ENCODE results near the genes TRIOBP and EIF3L.

GRCh38 chr22:37664749-37665010 lies 6.2 kb downstream of the PDXP start:
- PRO-cap, 2 experiments: no peak in any of the 2 experiments

GRCh38 chr22:37696403-37697335 lies at the start of gene TRIOBP:
TRIOBP (plus strand) TSS chr22:37697048.
- PRO-cap, 2 experiments: peak in 1 of 2 experiments; most common plus-strand start chr22:37697023 (in 1); most common minus-strand start chr22:37696867 (in 1)

DNA sequence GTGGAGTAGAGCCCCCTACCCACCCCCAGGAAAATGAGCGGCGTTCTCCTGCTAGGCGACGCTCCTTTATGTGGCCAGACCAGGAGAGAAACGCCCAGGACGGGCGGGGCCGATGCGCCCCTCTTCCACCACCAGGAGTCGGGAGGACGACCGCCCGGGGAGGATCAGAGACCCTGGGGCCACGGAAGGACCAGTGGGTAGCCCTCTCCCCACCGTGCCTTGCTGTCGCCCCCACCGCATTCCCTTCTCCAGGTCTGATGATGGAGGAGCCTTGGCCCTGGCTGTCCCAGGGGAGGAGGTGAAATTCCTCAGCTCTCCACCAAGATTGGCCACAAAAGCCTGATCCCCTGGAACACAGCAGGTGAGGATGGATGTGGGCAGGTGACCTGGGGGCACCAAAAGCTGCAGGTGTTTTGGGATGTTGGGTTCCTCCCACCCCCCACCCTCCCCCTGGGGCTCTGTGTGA lies 521 bp downstream of the TRIOBP start:
- PRO-cap, 2 experiments: no peak in any of the 2 experiments

- PRO-cap, 2 experiments: no peak in any of the 2 experiments
These were observed 20.4 kb downstream of the TRIOBP start for GRCh38 chr22:37717114-37717798.

DNA sequence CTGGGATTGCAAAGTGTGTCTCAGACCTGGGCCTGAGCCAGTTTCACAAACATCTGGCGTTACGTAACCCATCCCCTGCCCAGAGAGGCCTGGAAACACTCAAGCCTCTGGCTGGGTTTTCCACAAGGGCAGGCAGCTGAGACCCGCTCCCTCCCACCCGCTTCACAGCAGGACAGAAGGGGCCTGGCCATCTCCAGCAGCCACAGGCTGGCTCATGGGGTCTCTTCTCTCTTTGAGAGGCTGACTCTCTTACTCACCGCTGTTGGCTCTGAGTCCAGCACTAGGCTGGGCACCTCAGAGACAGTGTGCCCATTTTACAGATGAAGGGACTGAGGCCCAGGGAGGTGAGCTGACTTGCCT lies 44.5 kb downstream of the TRIOBP start:
- PRO-cap, 2 experiments: no peak in any of the 2 experiments

GRCh38 chr22:37777024-37777693 lies 27.9 kb upstream of the H1-0 start:
- PRO-cap, 2 experiments: no peak in any of the 2 experiments

DNA sequence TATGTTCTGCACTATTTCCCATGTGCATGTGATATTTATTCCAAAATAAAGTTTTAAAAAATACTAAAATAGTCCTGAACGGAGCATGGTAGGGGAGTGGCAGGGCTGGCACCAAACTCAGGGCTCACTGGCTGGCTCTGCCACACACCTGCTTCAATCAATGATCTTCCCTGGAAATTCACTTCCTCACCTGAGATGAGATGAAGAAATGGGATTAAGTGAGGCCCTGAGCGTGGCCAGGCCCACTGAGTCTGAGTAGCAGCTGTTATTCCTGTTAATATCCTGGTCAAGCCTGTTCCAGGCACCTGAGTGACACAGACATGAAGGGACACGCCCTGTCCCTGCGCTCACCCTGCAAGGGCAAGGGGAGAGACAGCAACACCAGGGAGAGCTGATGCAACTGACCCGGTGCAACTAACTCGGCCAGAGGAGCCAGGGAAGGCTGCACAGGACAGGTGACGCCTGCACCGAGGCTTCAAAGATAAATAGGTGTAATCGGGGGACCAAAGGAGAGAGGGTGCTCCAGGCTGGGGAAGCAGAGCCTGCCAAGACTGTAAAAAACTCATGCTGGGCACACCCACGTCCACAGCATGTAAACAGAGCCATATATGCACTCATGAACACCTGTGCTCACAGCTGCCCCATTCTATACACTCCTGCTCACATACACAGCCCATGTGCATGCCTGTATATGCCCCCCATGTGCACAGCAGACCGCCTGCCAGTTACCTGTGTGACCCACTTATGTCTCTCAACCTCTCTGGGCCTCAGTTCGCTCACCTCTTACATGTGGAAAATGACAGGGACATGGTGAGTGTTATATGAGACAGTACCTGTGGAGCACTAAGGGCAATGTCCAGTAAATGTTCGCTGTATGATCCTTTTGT lies 20.1 kb upstream of the H1-0 start:
- PRO-cap, 2 experiments: no peak in any of the 2 experiments

GRCh38 chr22:37848909-37849933 lies at the start of gene EIF3L:
EIF3L (plus strand) TSS chr22:37849419.
- PRO-cap, 2 experiments: peak in 2 of 2 experiments; most common plus-strand start chr22:37849419 (in 2); most common minus-strand start chr22:37849309 (in 1)

GRCh38 chr22:37891241-37892065 lies 14.6 kb upstream of the MICALL1 start:
- PRO-cap, 2 experiments: no peak in any of the 2 experiments

GRCh38 chr22:37906745-37907019 lies 585 bp downstream of the MICALL1 start:
- PRO-cap, 2 experiments: no peak in any of the 2 experiments

- PRO-cap, 2 experiments: no peak in any of the 2 experiments
These were observed 4.7 kb downstream of the MICALL1 start for GRCh38 chr22:37910761-37911167.

DNA sequence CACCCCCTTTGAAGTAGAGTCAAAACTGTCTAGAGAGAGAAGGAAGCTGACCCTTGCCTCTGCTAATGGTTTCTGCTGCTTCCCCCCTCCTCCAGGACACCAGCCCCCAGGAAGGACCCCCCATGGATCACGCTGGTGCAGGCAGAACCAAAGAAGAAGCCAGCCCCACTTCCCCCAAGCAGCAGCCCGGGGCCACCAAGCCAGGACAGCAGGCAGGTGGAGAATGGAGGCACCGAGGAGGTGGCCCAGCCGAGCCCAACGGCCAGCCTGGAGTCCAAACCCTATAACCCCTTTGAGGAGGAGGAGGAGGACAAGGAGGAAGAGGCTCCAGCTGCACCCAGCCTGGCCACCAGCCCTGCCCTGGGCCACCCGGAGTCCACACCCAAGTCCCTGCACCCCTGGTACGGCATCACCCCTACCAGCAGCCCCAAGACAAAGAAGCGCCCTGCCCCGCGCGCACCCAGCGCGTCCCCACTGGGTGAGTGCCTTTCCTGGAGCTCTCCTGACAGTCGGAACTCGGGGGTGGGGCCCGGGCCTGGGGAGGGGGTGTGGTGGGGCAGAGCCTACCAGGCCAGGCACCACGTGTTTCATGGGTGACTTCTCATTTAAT lies 19.6 kb downstream of the MICALL1 start:
- PRO-cap, 2 experiments: no peak in any of the 2 experiments

DNA sequence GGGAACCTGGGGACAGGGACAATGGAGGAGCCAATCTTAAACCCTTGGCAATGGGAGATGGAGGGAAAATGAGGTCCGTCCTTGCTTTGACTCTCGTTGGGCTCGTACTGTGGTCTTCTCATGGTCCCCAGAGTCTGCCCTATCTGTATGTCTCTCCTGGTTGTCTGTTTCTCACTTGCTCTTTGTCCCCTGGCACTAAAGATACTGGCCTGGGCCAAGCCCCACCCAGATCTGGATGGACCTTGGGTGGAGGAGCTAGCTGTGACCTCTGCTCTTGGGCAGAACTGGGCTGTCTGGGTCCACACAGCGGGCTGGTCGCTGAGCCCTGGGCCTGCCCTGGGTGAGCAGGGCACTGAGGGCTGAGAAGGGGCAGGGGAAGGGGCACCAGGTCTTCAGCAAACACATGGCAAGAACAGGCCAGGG lies 2.8 kb downstream of the SOX10 start:
- PRO-cap, 2 experiments: peak in 1 of 2 experiments; most common plus-strand start position 281 of the sequence (in 1)

DNA sequence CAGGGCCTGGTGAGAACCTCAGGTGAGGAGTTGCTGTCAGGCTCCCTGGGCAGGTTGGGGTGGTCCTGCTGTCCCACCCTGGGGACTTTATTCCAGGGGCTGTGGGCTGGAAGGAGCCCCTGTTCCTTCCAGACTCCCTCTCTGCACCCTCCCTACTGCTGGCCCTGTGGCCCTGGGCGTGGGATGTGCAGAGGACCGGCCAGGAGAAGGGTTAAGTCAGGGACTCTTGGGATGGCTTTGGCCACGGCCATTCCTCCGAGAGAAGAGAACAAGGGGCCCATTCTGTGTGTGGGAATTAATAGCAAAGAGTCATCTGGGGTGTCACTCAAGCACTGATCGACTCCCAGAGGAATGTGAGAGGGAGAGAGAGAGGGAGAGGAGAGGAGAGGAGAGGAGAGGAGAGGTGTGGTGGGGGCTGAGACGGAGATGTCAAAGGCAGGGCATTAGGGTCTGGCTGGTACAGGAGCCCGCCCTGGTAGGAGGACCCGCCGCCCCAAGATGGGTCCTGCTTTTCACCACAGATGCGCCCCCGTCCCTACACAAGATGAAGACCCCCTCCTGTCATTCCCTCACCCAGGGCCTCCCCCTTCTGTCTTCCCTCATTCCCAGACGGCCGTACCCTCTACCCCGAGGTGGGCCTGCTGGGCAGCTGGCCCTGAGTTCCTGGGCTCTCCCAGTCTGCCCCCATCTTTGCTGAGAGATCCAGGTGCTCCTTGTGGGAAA lies 14.3 kb upstream of the SOX10 start:
- PRO-cap, 2 experiments: no peak in any of the 2 experiments

- PRO-cap, 2 experiments: no peak in any of the 2 experiments
These were observed 18.8 kb upstream of the PICK1 start for GRCh38 chr22:38038230-38039037.

GRCh38 chr22:38084354-38084887 lies 437 bp upstream of the SLC16A8 start:
- PRO-cap, 2 experiments: no peak in any of the 2 experiments

DNA sequence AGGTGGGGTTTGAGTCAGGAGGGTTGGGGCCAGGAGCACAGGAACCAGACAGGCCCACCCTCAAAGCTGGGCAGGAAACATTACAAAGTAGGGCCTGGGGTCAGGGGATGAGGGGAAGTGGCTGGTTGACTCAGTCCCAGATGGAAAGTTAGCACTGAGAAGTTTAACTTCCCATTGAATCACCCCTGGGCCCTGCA lies 2.0 kb downstream of the MAFF start:
- PRO-cap, 2 experiments: no peak in any of the 2 experiments

GRCh38 chr22:38217972-38218984 lies 16.5 kb downstream of the MAFF start:
- PRO-cap, 2 experiments: peak in 1 of 2 experiments; most common plus-strand start chr22:38218829 (in 1); most common minus-strand start chr22:38218685 (in 1)

- PRO-cap, 2 experiments: no peak in any of the 2 experiments
These were observed 14.9 kb downstream of the TMEM184B start for GRCh38 chr22:38257791-38258473.

DNA sequence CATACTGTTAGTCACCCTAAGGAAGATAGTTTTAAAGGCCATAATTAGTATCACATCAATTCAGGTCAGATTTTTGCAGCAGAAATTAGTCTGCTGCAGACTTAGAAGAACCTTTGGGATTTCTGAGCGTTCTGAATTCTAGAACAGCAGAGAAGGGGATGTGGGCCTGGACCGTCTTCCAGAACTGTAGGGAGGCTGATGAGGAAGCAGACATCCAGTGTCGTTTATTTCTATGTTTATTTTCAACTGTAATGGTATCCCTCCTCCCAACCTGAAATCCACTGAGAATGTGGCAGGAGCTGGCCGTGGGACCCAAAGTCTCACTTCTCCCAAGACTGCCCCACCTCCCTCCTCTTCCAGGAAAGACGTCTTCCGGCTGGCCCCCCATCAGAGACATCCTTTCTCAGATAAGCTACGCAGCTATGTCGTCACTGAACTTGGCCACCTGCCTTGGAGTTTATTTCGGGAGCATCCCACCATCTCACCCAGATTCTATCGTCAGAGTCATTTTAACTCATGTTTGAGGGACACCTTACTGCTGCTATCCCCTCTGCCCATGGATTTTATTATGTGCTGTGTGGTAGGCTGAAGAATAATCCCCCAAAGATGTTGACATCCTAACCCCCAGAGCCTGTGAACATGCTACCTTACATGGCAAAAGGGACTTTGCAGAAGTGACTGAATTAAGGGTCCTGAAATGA lies 14.0 kb downstream of the TMEM184B start:
- PRO-cap, 2 experiments: peak in 1 of 2 experiments; most common plus-strand start position 507 of the sequence (in 1); most common minus-strand start position 337 of the sequence (in 1)